Lower leg skin (tissue), 2 donors: ENCODE measurements around a stretch of chr10.

DNA sequence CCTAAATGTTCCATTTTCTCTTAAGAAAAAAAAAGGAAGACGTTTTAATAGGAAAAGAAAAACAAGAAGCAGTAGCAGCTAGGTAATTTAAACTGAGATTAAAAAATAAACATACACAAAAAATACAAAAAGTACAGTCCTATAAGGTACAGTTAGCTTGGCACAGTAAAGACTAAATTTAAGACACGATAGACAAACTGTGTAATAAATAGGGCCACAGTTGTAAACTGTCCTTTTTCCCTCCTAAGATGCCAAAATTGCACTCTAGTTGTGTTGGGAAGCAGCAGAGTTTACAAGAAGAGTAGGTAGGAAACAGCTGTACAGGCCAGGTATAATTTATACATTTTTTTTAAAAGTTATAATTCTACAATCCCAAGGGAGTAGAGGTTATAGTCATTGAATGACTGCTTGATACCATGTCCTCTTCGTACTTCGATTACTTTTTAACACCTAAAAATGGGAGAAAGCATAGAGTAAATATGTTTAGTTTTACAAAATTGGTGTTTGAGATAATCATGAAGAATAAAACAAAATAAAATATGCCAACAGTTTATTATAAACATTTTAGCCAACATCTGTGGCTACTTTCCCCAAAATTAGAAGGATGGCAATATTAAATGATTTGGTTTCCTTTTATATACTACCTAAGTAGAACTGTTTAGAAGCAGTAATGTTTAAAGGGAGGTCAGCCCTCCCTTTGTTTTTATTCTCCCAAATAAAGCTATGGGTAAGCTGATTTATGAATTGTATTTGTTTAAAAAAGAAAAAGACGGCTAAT lies 45.0 kb downstream of the KIF5B start:
- PRO-cap, result no peak
- RAMPAGE, long total RNA, 2 experiments, result no peak in any of the 2 experiments

- PRO-cap, result no peak
- RAMPAGE, long total RNA, 2 experiments, result no peak in any of the 2 experiments
Observed at GRCh38 chr10:32021985-32022431, 34.2 kb downstream of the KIF5B start.

DNA sequence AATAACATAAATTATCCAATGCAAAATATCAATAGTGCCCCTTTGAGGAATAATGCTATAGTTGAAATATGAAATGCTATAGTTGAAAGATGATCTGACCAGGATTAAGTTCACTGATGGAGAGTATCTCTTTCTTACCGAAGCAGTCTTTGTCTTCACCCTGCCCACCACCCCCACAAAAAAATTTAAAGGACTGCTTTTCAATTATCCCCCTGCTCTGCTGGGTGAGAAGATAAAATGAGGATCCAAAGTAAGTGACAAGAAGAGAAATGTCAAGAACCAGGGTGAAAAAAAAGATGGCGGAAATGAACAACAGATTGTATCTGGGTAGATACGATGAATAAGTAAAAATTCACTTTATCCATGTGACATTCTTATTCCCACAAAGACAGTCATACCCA lies 24.0 kb downstream of the KIF5B start:
- PRO-cap, result no peak
- RAMPAGE, long total RNA, 2 experiments, result no peak in any of the 2 experiments

GRCh38 chr10:32335142-32335775 lies 11.7 kb downstream of the EPC1 start:
- PRO-cap, result no peak
- RAMPAGE, long total RNA, 2 experiments, result no peak in any of the 2 experiments

GRCh38 chr10:32348579-32348849 lies 1.6 kb upstream of the EPC1 start:
- PRO-cap, result no peak
- RAMPAGE, long total RNA, 2 experiments, result no peak in any of the 2 experiments

- PRO-cap, result no peak
- RAMPAGE, long total RNA, 2 experiments, result no peak in any of the 2 experiments
Observed at GRCh38 chr10:32890542-32891047, 67.4 kb downstream of the ITGB1 start.

DNA sequence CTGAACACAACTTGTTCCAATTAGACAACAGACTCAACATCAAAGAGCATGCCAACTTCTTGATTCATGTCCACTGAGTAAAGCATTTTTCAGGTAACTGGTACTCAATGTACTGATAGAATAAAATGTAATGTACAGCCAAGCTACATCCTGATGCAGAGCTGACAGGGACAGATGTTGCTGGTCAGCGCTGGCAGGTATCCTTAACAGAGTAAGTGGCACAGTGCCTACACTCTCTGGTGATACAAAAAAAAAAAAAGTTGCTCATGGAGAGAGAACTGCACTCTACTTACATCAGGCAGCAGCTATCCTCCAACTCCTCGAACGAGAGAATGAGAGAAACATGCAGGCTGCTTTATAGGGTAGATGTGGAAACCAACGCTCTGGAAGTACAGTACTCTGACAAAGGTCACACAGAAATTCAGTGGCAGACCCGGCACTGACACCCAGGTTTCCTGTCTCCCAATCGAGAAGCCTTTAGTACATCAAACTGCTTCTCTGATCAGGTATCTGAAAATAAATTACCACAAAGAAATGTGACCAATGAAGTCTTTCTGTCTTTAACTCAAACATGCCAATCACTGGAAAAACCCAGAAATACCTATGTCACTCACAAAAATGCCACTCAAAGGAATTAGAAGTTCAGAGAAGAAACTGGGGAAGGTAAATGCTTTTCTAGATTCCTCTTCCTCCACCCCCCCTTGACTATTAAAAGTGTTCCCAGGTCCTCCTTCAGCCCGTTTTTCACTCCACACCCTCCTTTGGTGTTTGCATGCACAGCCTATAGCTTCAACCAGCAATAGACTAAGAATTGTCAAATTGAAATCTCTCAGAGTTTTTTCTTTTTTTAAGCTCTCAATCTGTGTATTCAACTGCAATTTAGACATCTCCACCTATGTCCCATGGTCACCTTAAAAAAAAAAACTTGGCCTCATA lies 4.5 kb downstream of the ITGB1 start:
- PRO-cap, result no peak
- RAMPAGE, long total RNA, 2 experiments, result no peak in any of the 2 experiments

DNA sequence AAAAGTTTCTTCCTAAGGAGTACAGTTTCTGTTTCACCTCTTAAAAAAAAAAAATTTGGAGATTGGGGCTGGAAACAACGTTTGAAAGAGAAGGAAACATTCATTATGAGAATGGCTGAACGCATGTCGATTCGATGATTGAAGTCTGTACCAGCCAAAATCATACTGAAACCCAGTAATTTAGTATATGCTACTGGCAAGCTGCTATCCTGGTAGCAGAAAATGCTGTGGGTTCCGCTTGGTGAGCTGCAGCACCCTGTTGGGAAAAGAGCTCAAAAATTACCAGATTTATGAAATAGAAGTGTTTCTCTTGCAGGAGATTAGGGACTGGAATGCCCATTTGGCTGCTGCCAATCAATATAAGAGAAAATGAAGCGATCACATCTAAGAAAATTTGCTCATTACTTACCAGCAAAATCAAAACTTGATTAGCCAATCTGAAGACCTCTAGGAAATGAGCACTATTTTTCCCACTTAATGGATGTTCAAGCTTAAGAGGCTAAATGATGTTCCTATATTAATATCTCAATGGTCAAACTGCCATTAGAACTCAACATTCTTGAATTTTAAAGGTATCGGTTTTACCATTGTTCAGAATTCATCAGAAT lies 1.1 kb upstream of the ITGB1 start:
- PRO-cap, result no peak
- RAMPAGE, long total RNA, 2 experiments, result no peak in any of the 2 experiments

DNA sequence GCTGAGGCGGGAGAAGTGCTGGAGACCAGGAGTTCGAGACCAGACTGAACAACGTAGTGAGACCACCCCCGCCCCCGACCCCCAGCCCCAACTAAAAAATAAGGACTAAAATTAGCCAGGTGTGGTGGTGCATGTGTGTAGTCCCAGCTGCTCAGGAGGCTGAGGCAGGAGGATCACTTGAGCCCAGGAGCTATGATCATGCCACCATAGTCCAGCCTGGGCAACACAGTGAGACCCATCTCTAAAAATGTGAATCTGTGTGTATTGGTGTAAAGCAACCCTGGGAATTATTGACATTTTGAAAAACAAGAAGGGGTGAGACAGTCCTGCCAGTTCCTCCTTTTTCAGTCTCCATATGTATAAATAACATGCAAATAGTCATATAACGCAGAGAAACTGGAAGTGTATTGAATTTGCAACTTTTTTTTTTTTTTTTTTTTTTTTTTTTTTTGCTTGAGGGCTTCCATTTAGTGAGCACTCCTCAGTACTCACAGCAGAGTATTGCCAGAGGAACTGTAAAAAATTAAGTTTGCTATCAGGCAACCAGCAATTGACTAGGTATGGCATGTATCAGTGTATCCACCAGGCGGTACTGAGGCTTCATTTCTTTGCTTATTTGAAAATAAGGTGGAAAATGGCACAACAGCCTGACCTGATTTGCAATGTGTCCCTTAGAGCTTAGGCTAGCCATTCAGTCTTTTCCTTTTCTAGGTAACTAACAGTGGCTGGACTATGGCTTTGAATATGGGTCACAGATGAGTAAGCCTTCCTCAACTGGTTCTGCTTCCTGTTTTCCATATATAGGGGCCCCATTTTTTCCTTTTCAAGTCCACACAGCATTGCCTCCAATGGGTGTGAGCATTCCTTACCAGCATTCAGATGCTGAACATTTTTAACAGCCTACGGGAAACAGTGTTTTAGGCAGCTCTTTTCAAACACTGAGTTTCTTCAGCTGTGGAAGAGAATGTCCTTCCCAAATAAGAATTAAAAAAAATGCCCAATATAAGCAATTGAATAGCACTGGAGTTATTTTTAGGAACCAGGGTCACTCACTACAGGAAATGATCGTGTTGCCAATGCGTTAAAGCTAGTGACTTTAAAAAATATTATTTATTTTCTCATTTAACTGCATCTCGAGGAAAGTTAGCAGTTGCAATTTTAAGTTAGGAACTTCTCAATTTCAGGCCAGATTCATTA lies 3.7 kb upstream of the ITGB1 start:
- PRO-cap, result no peak
- RAMPAGE, long total RNA, 2 experiments, result no peak in any of the 2 experiments

GRCh38 chr10:32983120-32983993 lies 25.3 kb upstream of the ITGB1 start:
- PRO-cap, result no peak
- RAMPAGE, long total RNA, 2 experiments, result no peak in any of the 2 experiments

DNA sequence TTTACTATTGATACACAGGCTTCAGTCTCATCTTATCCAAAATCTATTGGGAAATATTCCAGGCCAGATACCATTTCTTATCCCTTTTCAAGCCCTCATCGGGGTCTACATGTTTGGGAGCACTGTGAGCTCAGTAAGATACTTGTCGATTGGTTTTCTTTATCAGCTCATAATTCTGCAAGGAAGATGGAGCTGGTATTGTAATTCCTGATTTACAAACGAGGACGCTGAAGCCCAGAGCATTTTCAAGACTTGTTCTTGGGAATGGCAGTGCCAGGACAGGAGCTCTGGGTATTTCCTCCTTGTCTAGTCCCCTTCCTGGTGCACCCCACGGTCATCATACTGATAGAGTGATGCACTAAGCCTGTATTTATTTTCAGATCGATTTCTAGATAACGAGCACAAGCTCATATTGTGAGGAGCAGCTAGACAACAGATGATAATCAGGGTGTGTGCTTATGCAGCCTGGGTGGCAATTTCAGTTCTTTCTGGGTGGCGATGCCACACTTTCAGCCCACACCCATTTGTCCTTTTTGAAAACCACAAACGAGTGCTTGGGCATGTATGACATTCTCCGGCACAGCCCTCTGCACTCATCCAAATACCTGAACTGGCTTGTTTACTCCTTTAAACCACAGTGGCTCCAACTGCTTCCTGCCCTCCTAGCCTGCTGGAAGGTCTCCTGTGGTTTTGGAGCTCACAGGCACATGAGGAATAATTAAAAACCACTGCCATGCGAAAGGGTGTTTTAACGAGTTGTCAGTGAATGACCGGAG lies 52.0 kb upstream of the ITGB1 start:
- PRO-cap, result no peak
- RAMPAGE, long total RNA, 2 experiments, result no peak in any of the 2 experiments

GRCh38 chr10:33117644-33118278 lies 159.7 kb upstream of the ITGB1 start:
- PRO-cap, result no peak
- RAMPAGE, long total RNA, 2 experiments, result no peak in any of the 2 experiments

- PRO-cap, result no peak
- RAMPAGE, long total RNA, 2 experiments, result no peak in any of the 2 experiments
Observed at GRCh38 chr10:33213369-33213782, 121.1 kb downstream of the NRP1 start.

GRCh38 chr10:33330294-33331065 lies 4.0 kb downstream of the NRP1 start:
- PRO-cap, result no peak
- RAMPAGE, long total RNA, 2 experiments, result no peak in any of the 2 experiments

- PRO-cap, result bidirectional peak, plus-strand start at chr10:34814816, minus-strand start at chr10:34814779
- RAMPAGE, long total RNA, 2 experiments, result no peak in any of the 2 experiments
Observed at GRCh38 chr10:34814501-34815218, 436 bp downstream of the PARD3 start.

GRCh38 chr10:34973562-34974268 lies 116.4 kb downstream of the CUL2 start:
- PRO-cap, result unidirectional peak, plus-strand start at chr10:34973975
- RAMPAGE, long total RNA, 2 experiments, result start-site peak on the plus strand in 1 of 2 experiments, at chr10:34973978-34974016 at its widest, 28 reads per replicate

GRCh38 chr10:35136081-35136700 lies 9.5 kb downstream of the CREM start:
- PRO-cap, result no peak
- RAMPAGE, long total RNA, 2 experiments, result no peak in any of the 2 experiments

- PRO-cap, result no peak
- RAMPAGE, long total RNA, 2 experiments, result no peak in any of the 2 experiments
Observed at GRCh38 chr10:35141270-35142132, 14.9 kb downstream of the CREM start.

DNA sequence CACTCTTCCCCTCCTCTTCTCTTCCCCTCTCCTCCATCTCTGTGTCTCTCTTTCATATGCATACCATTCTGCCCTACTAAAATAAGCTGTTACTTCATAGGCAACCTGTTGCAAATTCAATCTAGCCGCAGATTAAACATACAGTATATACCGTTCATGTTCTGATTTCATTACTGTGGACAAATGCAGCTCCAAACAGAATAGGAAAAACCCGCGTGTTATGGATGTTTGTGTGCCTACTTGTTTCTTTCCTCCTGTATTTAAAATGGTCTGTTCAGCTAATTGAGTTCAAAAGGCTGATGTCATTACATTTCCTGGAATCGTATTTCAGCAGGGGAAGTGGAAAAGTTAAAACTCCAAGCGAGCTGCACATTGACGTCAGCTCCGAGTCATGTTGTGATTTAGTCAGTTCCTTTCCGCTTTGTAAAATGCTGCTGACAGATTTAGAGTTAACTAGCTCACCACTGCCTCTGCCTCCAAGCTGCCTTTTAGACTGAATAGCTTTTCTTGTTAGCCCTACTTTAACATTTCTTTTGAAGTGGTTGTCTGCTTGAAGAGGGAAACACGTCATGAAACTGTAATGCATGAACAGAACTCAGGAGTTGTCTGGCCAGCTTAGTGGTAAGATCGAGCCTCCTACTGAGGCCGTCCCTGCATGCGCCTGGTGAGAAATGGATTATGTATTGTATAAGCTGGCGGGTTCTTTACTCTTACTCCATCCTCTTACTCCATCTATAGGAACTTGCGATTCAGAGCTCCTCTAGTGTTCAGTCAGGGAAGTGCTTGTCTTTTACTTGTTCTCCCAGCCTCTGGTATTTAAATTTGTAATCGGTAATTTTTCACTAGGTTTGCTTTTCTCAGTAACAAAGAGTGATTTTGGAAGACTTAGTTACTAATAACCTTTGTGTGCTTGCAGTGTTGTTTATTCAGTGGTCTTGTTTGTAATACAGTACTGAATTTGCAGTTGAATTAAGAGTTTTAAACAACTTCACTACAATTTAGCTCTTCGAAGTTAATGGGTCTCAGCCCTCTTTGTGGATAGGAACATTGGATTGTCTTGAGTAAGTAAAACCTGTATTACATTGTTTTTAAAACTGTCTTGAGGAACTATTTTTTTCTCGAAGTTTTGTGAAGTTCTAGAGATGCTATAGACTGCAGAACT lies 69.2 kb downstream of the CREM start:
- PRO-cap, result bidirectional peak, plus-strand start at position 461 of the sequence, minus-strand start at position 256 of the sequence; unidirectional peak, plus-strand start at position 618 of the sequence
- RAMPAGE, long total RNA, 2 experiments, result start-site peak on the plus strand in 1 of 2 experiments, centred at position 502 of the sequence, 9 reads per replicate

GRCh38 chr10:35363274-35363719 lies 27.0 kb downstream of the CCNY start:
- PRO-cap, result no peak
- RAMPAGE, long total RNA, 2 experiments, result no peak in any of the 2 experiments